Measurements from ENCODE around the genes LRRC40, LRRC53, ERICH3, ST6GALNAC3 and PIGK.

GRCh38 chr1:67708454-67709103 is 23.6 kb downstream of the GADD45A start:
- PRO-cap: no peak

GRCh38 chr1:67746271-67746883 is 61.4 kb downstream of the GADD45A start:
- PRO-cap: no peak

- PRO-cap: no peak
Observed at GRCh38 chr1:67793457-67793743, 39.9 kb downstream of the GNG12 start.

DNA sequence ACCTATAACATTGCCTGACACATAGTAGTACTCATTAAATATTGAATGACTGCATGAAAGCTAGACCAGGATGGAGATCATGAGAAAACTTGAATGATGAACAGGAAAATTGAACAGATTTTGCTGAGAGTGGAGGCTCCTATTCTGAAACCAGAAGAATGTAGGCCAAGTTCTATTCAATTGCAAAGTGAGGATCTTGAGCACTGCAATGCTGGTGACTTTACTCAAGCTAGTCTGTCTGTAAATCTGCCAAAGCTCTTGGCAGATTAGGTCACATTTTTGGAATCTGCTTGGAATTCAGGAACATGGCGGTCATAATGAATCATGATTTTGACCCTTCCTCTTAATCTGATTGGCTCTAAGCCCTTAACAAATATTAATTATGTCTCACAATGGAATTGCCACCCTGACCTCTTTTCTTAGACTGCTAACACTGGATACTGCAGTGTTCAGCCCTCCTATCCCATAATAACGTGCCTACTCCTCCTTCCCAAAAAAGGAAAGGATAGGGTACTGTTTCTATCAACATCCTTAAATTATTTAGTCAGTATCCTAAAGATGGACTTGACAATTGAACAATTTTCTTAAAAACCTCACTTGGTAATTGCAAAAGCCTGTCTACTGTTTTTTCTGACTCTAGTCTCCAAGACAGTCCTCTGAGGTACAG is 7.2 kb upstream of the GNG12 start:
- PRO-cap: no peak

GRCh38 chr1:68231376-68231665 is 1.0 kb downstream of the WLS start:
- PRO-cap: bidirectional peak, plus-strand start at chr1:68231590, minus-strand start at chr1:68231530

GRCh38 chr1:70205127-70206357 is at the start of gene LRRC40:
TSS of gene LRRC40 (minus strand) at chr1:70205579.
- PRO-cap: bidirectional peak, plus-strand start at chr1:70205724, minus-strand start at chr1:70205579; bidirectional peak, plus-strand start at chr1:70205935, minus-strand start at chr1:70205974

DNA sequence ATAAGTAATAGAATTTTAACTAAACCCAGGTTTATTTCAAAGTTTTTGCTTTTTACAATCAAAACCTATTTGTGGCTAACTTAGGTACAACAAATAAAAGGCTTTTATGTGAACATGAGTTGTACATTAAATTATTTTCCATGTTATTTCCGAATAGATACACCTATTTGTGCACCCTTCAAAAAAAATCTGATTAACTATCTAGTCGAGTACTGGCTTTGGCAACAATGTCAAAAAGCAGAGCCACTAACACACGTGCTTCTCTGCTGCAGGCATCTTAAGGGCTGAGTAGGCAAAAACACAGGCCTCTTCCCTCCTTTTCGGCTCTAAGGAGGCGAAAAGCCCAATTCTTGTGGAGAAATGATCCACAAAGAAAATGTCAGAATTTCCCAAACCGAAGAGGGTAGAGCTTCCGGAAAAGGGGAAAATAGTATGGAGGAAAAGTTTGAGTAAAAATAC is 774 bp downstream of the ZRANB2 start:
- PRO-cap: unidirectional peak, plus-strand start at position 246 of the sequence

DNA sequence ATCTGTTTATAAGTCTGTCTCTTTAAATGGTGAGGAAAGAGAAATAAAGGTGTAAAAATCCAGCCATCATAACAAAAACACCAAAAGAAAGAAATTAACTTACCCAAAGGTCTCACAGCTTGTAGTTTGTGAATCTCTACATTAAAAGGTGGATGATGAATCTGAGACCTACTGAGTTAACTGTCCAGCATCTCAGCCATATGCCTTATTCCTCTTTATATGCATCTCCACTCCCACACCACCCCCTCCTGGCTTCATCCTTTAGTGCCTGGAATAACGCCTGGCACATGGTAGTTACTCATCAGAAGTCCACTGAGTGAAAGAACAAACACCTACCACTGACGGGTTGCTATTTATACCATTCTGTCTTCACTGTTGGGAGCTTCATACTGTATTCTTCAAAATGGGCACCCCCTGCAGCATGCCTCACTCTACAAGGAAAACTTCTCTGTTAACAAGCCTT is at the start of gene LRRC53:
Gene LRRC53 (minus strand): TSS at position 189 of the 463 bp plus-strand sequence.
- PRO-cap: no peak

DNA sequence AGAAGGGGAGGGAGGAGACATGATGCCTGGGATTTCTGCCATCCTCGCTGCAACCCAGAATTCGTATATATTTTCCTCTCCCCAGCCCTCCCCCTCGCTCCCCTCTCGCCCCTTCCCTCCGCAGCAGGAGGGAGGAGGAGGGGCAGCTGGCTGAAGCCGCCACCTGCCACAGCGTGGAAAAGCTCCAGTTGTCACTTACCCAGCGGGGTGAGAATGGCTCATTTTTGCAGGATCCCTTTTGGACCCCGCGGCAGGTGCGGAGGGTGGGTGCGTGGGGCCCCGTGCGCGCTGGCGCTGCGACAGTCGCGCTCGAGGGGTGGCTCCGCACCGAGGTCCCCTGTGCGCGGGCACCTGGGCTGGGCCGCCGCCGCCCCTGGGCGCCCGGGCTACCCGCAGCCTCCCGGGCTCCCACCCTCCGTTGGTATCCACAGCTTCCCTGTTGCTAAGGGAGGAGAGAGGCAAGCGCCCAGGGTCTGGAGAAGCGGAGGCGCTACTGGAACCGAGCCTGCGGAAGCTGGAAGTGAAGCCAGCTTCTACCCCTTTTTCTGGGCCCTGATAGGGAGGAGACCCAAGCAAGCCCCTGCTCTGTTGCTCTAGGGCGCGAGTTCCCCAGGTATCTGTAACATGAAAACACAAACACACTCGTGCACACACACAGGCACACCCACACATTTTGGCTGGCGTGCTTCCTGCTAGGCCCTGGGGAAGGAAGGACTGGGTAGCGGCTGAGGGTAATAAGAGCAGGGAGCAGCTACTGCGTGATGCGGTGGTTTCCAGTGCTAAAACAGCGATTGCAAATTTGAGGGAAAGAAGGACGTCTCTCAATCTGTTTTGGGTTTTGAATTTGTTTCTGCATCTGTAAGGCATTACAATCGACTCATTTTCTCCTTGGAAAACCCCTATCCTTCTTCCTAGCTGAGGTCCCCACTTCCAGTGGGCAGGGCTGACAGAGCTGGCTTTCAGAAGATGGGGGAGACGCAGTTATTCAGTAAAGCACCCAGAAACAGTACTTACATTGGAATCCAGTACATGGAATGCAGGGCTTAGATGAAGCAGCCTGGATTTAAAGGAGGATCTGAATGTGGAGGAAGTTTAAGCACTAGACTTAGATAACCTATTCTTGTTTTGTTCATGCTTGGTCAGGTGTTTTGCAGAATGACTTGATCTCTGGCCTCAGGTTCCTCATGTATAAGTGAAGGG is at the start of gene ERICH3:
Gene ERICH3 (minus strand): TSS at position 495 of the 1,200 bp plus-strand sequence.
- PRO-cap: no peak

GRCh38 chr1:74718954-74719599 is 13.8 kb downstream of the CRYZ start:
- PRO-cap: no peak

- PRO-cap: unidirectional peak, plus-strand start at chr1:74732670
Observed at GRCh38 chr1:74732367-74732931, 401 bp downstream of the CRYZ start.

DNA sequence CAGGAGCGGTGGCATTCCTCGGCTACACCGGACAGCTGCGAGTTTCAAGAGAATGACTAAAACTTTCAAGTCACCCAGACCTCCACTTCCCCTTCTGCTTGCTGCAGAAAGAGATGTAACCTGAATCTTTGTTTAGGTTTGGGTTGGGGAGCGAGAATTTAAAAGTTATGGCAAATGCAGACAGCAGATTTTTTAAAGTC is 334 bp upstream of the LHX8 start:
- PRO-cap: no peak

- PRO-cap: no peak
Observed at GRCh38 chr1:75786947-75787377, 906 bp downstream of the RABGGTB start.

DNA sequence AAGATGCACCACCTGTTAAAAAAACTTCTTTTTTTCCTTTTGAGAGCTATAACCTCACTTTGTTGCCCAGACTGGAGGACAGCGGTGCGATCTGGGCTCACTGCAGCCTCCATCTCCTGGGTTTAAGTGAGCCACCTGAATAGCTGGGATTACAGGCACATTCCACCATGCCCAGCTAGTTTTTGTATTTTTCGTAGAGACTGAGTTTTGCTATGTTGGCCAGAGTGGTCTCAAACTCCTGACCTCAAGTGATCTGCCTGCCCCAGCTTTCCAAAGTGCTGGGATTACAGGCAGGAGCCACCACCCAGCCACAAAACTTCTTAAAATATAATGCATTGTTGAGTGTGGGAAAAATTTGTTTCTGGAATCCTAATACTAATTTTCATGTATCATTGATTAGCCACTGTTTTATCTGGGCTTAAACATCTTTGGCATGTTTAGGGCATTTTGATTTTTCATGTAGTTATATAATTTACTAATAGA is 2.3 kb downstream of the RABGGTB start:
- PRO-cap: no peak

- PRO-cap: bidirectional peak, plus-strand start at chr1:76074746, minus-strand start at chr1:76074572; bidirectional peak, plus-strand start at chr1:76075285, minus-strand start at chr1:76075160
Observed at GRCh38 chr1:76074491-76075429, at the start of gene ST6GALNAC3. TSS of gene ST6GALNAC3 (plus strand) at chr1:76074746.

DNA sequence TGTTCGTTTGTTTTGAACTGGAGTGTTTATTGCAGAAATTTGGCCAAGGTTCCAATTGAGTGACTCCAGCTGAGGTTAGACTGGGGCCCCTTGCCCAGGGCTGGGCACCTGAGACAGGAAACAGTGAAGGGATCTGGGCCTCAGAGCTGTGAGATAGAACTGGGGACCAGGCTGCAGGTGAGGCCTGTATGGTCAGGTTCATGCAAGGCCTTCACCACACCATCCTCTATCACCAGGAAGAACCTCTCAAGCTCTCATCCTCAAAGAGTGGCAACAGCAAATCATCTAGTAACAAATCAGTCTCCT is 278.8 kb downstream of the ST6GALNAC3 start:
- PRO-cap: no peak

- PRO-cap: bidirectional peak, plus-strand start at chr1:76868355, minus-strand start at chr1:76868177; bidirectional peak, plus-strand start at chr1:76868576, minus-strand start at chr1:76868454
Observed at GRCh38 chr1:76868109-76868917, 1.0 kb downstream of the ST6GALNAC5 start.

DNA sequence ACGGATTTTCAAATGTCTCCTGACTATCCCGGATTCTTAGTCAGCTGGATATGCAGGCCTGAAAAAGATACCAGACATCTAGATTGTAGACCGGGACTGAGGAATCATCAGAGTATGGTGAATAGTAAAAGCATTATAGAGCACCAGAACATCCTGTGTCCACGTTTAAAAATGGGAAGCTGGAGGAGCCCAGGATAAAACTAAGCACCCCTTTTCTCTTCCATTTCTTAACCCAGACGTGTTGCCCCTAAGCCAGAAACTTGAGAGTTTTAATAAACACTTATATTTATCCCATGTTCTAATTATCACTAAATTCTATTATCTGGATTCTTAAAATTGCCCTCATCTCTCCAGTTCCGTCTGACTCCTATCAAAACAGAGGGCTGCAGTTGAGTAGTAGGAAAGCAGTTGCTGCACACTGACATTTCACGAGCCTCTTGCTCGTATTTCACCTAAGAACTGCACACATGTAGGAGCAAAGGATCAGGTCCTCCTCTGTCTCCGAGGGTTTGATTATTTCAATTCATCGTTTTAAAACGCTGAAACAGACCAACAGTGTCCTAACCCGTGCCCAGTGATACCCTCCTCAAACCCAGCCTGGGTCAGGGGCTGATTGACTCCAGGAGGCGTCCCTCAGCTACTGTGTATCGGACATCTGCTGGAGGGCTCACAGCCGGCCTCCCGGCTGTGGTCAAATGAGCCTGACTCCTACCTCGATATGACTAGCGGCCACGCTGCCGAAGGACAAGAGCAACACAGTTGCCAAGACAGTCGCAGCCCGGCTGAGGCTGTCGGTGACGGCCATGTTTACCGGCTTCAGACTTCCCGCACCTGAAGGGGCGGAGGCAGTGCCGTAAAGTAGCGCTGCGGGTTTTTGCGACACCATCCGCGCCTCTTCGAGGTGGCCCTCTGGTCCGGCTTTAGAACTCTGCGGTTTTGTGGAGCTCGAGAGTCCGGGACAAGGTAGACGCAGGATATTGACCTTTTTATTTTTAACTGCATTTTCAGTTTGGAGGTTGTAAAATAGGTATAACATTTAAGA is at the start of gene PIGK:
Gene PIGK (minus strand): TSS at position 833 of the 1,042 bp plus-strand sequence.
- PRO-cap: bidirectional peak, plus-strand start at position 923 of the sequence, minus-strand start at position 790 of the sequence

GRCh38 chr1:77623866-77624623 is 58.4 kb downstream of the ZZZ3 start:
- PRO-cap: no peak

GRCh38 chr1:77736753-77736980 is 23.0 kb downstream of the USP33 start:
- PRO-cap: no peak